ENCODE results near the gene COL18A1.

- CAGE, long polyA plus RNA = no peak
- RRBS = 88% methylated on average over 10 of the region's 58 CpGs
Measured at GRCh38 chr21:45302008-45303062, 14.6 kb upstream of the POFUT2 start.

DNA sequence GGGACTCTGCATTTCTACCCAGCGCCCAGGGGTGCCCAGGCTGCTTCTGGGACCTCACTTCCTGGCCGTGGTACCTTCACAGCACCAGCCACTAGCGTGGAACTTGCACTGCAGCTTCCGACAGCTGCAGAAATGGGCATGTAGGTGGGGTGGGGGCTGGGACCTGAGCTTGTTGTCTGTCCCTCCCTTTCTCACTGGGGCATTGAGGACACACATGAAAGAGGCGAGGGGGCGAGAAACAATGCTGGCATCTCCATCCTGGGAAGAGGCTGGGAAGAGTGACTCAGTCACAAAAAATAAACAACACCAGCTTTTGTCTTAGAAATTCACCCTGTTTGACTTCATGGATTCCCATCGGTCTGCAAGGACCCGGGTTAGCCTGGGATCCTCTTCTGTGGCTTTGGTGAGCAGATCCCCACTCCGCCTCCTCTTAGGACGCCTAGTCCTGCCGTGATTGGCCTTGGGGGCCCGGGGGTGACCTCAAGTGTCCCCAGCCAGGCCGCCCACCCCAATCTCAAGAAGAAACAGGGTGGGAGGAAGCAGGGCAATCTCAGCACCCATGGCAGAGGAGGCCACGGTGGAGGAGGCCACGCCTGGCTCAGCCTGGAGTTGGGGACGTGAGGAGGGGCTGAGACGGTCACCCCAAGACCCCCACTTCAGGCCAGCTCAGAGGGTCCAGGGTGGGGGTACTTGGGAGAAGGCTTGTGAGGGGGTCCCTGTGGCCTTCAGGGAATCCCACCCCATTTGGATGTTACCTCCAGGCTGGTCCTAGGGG is 29.9 kb upstream of the POFUT2 start:
- CAGE, long polyA plus RNA = no peak
- RRBS = 0% methylated on average over 4 of the region's 17 CpGs

DNA sequence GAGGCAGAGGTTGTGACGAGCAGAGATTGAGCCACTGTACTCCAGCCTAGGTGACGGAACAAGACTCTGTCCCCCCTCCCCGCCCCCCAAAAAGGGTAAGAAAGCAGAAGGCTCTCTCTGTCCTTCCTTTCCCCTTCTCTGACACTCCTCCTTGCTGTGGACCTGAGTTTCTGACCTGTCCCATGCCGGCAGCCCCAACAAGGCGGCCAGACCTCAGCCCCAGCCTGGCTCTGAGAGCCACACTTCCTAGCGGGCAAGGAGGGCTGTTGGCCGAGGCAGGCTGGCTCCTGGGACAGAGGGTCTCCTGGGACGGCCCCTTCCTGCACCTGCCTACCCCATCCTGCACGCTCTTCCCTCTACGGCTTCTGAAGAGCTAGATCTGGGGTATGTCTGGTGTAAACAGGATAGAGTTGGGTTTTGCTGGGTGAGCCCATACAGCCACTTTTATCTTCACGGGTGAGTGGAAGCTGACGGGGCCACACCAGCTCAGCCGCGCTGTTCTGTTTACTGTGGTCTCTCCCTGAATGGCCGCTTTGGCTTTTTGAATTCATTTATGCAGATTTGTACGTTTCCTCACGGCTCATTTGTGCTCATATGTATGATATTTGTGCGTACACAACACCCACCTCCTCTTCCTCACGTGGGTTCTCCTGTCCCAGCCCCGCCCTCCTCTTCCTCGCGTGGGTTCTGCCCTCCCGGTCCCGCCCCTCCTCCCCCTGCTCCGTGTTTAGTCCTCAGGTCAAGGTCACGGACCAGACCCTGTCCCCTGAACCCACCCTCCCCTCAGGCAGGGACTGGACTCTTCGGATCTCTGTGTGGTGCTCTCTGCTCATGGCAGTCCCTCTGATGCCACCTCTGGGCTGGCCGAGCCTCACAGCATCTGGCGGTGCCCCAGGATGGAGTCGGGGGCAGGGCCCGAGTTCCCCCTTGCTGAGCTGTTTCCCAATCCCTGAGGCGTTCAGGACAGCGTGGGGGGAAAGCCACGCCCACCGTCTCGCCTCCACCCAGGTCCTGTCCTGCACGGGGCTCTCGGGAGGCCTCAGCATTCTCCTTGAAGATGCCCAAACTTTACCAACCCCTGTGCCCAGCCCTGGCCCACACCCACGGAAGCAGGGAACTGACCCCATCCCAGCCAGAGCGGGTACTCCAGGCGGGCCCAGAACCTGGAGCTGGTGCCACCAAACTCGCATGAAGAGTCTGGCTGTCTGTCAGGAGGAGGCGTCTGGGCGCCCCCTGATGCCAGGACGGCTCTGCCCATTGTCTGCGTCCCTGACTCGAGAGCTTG is 34.8 kb upstream of the POFUT2 start:
- CAGE, long polyA plus RNA = no peak
- RRBS = no CpG with 5 or more reads among the region's 47 CpGs

- CAGE, long polyA plus RNA = no peak
- RRBS = 95% methylated on average over 5 of the region's 20 CpGs
Measured at GRCh38 chr21:45351202-45351656, 53.7 kb upstream of the COL18A1 start.

GRCh38 chr21:45388011-45388448 is 16.9 kb upstream of the COL18A1 start:
- CAGE, long polyA plus RNA = no peak
- RRBS = no CpG with 5 or more reads among the region's 7 CpGs

GRCh38 chr21:45404549-45405326 is at the start of gene COL18A1:
Gene COL18A1 (plus strand): TSS chr21:45405165.
- CAGE, long polyA plus RNA = no peak
- RRBS = 2% methylated on average over 55 of the region's 94 CpGs

GRCh38 chr21:45405765-45406802 is 1.1 kb downstream of the COL18A1 start:
- CAGE, long polyA plus RNA = no peak
- RRBS = 1% methylated on average over 44 of the region's 93 CpGs

- CAGE, long polyA plus RNA = no peak
- RRBS = 97% methylated on average over 2 of the region's 32 CpGs
Measured at GRCh38 chr21:45411318-45412048, 6.5 kb downstream of the COL18A1 start.

- CAGE, long polyA plus RNA = no peak
- RRBS = no CpG with 5 or more reads among the region's 6 CpGs
Measured at GRCh38 chr21:45488533-45488868, 53.7 kb downstream of the SLC19A1 start.

DNA sequence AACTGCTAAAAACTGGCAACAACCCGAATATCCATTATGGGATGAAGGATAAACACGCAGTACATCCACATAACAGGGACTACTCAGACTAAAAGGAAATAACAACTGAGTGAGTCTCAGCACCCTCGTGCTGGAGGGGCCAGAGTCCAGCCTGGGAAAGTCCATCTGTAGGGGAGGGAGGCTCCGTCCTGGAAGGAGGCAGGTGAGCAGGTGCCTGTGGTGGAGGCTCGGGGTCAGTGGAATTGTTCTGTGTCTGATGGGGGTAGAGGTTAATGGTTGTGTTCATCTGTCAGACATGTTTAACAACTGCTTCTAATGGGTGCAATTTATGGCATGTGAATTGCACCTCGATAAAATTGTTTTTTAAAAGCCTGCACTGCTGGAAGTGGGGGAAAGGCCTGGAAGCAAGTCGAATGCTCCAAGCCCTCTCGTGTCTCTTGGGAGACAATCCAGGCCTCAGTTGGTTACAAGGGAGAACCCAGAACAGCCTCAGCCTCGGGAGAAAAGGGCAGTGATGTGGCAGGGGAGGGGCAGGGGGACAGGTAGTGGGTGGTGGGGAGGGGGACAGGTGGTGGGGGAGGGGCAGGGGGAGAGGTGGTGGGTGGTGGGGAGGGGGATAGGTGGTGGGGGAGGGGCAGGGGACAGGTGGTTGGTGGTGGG is 7.0 kb upstream of the SLC19A1 start:
- CAGE, long polyA plus RNA = no peak
- RRBS = no CpG with 5 or more reads among the region's 9 CpGs

GRCh38 chr21:45608655-45609301 is 34.7 kb upstream of the PCBP3 start:
- CAGE, long polyA plus RNA = no peak
- RRBS = no CpG with 5 or more reads among the region's 13 CpGs

- CAGE, long polyA plus RNA = no peak
- RRBS = 5% methylated on average over 8 of the region's 36 CpGs
Measured at GRCh38 chr21:45974681-45975481, 6.7 kb upstream of the COL6A1 start.

GRCh38 chr21:45979036-45979471 is 2.5 kb upstream of the COL6A1 start:
- CAGE, long polyA plus RNA = no peak
- RRBS = no CpG with 5 or more reads among the region's 19 CpGs

- CAGE, long polyA plus RNA = no peak
- RRBS = 97% methylated on average over 6 of the region's 28 CpGs
Measured at GRCh38 chr21:45986905-45987285, 5.3 kb downstream of the COL6A1 start.

DNA sequence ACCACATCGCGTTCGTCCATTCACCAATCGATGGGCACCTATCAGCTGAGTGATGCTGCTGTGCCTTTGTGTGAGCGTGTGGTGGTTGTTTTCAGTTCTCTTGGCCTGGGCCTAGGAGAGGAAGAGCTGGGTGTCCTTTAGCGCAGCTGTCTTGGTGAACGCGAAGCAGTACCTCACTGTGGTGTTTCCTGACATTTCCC is 50.0 kb downstream of the COL6A1 start:
- CAGE, long polyA plus RNA = no peak
- RRBS = no CpG with 5 or more reads among the region's 8 CpGs

DNA sequence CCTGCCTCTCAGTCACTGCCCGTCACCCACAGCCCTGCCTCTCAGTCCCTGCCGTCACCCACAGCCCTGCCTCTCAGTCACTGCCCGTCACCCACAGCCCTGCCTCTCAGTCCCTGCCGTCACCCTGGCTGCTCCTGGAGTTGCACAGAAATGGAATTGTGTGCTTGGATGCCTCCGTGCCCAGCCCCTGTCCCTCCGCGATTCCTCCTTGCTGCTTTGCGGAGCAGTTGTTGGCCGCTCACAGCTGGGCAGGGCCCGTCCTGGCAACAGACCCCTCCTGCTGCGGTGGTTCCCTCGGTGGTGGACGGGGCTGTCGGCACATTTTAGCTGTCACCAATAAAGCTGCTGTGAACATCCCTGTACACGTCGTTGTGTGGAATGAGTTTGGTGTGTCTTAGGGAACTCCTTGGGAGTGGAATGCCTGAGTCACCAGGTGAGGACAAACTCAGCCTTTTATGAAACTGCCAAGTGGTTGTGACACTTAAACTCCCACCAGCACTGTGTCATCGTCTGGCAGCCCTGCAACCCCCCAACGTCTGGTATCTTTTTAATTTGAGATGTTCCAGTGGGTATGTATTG is 44.8 kb upstream of the COL6A2 start:
- CAGE, long polyA plus RNA = no peak
- RRBS = no CpG with 5 or more reads among the region's 18 CpGs

GRCh38 chr21:46064930-46065961 is 32.7 kb upstream of the COL6A2 start:
- CAGE, long polyA plus RNA = no peak
- RRBS = 33% methylated on average over 6 of the region's 35 CpGs

DNA sequence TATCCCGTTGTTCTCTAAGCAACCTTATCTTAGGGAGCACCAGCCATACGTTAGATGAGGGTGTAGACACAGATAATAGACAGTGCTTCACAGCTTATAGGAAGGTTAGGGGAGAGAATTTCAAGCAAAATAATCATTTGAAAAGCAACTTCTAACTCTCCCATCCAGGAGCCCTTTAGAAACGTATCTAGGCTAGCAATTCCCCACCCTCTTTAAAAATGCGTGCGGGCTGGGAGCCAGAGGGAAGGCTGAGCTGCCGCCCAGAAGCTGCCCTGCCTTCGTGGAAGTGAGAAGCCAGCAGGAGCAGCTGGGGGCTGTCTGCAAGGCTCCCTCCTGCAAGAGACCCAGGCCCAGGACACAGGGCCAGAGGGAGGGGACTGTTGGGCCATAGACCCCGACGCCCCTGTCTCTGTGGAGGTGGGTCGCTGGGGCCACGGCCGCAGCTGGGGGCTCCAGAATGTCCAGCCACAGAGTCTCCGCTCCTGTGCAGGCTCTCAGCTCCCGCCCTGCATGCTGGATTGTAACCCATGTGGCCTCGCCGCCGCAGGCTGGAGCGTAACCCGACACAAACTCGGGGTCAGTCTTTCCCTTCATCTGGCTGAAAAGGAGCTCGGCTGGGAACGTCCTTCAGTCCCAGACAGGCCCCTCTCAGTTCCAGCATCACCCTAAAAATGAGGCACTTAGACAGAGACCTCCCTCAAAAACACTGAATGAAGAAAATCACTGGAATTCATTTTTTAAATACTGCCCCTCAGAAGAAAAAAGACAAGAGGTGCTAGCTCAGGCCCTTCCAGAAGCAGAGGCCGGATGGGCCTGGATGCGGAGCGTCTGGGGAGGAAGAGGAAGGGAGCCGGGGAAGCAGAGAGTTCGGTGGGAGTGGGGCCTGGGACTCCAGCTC is 31.0 kb upstream of the COL6A2 start:
- CAGE, long polyA plus RNA = no peak
- RRBS = 95% methylated on average over 3 of the region's 27 CpGs

GRCh38 chr21:46110326-46111182 is 12.6 kb downstream of the COL6A2 start:
- CAGE, long polyA plus RNA = no peak
- RRBS = 26% methylated on average over 4 of the region's 20 CpGs

DNA sequence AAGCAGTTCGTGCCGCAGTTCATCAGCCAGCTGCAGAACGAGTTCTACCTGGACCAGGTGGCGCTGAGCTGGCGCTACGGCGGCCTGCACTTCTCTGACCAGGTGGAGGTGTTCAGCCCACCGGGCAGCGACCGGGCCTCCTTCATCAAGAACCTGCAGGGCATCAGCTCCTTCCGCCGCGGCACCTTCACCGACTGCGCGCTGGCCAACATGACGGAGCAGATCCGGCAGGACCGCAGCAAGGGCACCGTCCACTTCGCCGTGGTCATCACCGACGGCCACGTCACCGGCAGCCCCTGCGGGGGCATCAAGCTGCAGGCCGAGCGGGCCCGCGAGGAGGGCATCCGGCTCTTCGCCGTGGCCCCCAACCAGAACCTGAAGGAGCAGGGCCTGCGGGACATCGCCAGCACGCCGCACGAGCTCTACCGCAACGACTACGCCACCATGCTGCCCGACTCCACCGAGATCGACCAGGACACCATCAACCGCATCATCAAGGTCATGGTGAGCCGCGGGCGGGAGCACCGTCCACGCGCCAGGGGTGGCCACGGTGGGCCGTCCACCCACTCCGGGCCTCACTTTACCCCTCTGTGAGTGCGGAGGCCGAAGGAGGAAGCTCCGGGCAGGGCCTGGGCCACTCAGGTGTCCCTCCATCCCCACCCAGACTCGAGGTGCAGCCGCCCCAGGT is 14.3 kb downstream of the COL6A2 start:
- CAGE, long polyA plus RNA = no peak
- RRBS = 95% methylated on average over 24 of the region's 60 CpGs